Prostate gland (tissue), 2 donors: ENCODE data around the gene NSG1.

DNA sequence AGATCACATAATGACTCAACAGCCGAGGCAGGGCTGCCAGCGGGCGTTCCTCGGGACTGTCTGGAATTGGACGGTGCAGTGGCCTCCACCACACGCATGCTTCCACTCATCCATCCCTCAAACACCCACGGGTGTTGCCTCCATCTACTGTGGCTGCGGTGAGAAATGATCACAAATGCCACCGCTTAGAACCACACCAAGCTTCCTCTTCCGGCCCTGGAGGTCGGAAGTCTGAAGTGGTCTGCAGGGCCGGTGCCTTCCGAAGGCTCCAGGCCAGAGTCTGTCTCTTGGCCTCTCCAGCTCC lies 6.8 kb upstream of the ADRA2C start:
- PRO-cap = no peak
- RAMPAGE, long total RNA, 2 experiments = no peak in any of the 2 experiments

DNA sequence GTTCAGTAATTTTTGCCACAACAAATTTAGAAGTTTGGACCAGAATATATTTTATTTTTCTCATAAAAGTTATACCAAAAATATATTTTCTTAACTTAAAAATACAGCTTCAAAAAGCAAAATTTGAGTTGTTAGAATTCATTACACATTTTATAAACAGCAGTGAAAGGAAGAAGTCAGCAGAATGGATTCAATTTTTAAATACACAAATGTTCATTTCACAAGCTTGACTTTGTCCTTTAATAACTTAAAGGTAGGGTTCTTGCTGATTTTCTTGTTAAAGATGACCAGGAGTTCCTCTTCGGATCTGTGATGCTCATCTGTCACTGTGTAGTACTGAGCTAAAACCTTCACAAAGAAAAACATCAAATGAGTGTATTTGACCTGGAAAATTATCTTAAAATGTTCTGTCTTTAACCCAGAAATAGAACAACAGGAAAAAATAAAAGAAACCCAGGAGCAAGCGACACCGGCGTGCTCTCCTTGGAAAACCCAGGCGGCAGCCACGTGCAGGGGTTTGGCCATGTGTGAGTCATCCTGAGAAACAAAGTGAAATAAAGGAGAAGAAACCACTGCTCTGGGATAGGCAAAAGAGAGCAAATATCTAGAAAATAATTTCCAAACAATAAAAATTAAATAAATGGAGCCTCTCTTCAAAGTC lies 19.8 kb upstream of the TMEM128 start:
- PRO-cap = no peak
- RAMPAGE, long total RNA, 2 experiments = no peak in any of the 2 experiments

DNA sequence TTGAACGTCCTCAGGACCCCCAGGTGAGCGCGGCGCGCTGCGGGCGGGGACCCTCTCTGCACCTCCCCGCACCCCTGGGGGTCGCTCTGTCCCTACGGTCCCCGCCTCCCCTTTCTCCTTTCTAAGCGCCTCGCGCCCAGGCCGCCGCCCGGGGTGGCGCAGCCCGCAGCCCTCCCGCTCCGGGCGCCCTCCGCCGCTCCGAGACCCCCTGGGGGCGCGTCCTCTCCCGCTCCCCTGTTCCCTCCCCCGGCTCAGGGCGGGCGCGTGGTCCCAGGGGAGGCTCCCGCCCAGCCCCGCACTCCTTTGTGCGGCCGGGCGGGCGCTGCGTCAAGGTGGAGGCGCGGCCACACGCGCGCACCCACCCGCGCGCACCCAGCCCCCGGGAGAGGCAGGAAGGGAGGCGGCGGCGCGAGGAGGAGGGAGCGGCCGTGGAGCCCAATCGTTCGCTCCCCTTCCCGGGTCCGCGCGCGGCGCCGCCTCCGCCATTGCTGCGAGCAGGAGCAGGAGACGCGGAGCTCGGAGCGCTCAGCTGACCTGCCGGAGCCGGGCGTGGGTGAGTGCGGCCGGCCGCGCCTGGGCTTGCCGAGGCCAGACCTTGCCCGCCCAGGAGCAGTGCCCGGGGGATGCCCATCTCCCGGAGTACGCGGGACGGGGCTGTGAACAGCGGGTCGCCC lies at the start of gene NSG1:
NSG1 (plus strand) TSS at position 482 of the 674 bp plus-strand sequence.
- PRO-cap = bidirectional peak, plus-strand start at position 385 of the sequence, minus-strand start at position 305 of the sequence
- RAMPAGE, long total RNA, 2 experiments = start-site peak on the plus strand in 1 of 2 experiments, centred at position 451 of the sequence, 571 reads per replicate

GRCh38 chr4:4387635-4388326 lies 879 bp downstream of the NSG1 start:
- PRO-cap = no peak
- RAMPAGE, long total RNA, 2 experiments = no peak in any of the 2 experiments

GRCh38 chr4:4444200-4444874 lies 57.4 kb downstream of the NSG1 start:
- PRO-cap = no peak
- RAMPAGE, long total RNA, 2 experiments = no peak in any of the 2 experiments

GRCh38 chr4:4472399-4472641 lies 69.5 kb downstream of the STX18 start:
- PRO-cap = no peak
- RAMPAGE, long total RNA, 2 experiments = no peak in any of the 2 experiments

DNA sequence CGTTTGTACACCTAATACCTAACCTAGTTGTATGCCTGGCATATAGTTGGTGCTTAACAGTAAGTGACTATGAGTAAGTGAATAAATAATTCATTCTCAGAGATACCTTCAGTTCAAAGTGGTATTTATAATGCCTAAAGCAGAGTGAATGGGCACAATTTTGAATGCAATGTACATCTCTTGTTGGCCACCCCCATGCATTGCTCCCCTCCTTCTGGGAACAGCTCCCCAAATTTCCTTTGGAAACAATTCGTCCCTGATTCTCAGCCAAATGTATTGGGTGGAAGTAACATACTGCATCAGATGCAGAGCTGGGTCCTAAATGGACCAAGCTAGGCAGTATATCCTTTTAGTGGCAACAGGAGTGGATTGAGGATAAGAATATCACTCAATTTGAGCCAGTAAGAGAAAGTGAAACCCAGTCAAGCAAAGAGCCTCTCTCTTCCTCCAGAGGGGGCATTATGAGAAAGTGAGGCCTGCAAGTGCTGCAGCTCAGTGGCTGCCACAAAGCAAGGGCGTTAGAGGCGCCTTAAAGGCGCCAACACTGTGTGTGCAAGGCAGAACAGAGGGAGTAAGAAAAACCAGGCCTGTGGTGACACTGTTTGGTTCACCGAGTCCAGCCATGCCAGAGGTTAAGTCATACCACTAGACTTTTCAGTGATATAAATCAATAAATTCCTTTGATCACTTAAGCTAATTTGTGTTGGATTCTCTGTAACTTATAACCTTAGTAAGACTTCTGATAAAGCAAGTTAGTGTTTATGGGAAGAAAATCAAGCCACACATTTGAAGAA lies 17.6 kb downstream of the STX18 start:
- PRO-cap = no peak
- RAMPAGE, long total RNA, 2 experiments = no peak in any of the 2 experiments

- PRO-cap = no peak
- RAMPAGE, long total RNA, 2 experiments = no peak in any of the 2 experiments
Measured at GRCh38 chr4:5418741-5419242, 289.6 kb downstream of the EVC2 start.

GRCh38 chr4:5640332-5640964 lies 67.9 kb downstream of the EVC2 start:
- PRO-cap = no peak
- RAMPAGE, long total RNA, 2 experiments = start-site peak on the minus strand in 1 of 2 experiments, at chr4:5640835-5640892 at its widest, 7 reads per replicate

DNA sequence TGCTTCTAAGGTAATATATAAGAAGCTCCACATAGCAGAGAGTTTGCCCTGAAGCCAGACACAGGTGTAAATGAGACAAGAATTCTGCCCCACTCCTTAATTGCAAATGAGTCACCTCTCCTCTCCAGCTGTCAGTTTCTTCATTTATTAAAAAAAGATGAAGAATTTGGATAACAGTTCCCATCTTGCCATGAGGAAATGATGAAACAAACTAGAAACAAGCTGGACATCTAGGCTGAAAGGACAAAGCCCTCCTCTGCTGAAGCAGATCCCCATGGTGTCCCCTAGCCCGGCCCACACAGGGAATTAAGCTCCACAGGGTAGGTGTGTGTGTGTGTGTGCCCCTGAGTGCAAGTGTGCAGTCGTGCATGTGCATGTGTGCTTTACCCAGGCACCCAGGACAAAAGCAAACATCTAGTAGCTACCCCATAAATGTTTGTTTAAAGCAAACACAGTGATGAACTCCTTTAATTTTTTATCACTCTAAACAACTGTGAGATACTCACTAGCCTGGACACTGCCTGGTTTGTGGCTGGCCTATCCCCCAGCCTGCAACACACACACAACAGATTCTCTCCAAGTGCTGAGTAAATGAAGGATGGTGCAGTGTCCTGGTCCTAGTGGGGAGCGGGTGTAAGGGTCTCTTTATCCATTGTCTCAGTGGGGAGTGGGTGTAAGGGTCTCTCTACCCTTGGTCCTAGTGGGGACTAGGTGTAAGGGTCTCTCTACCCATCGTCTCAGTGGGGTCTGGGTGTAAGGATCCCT lies 853 bp upstream of the EVC start:
- PRO-cap = unidirectional peak, minus-strand start at position 358 of the sequence
- RAMPAGE, long total RNA, 2 experiments = no peak in any of the 2 experiments

DNA sequence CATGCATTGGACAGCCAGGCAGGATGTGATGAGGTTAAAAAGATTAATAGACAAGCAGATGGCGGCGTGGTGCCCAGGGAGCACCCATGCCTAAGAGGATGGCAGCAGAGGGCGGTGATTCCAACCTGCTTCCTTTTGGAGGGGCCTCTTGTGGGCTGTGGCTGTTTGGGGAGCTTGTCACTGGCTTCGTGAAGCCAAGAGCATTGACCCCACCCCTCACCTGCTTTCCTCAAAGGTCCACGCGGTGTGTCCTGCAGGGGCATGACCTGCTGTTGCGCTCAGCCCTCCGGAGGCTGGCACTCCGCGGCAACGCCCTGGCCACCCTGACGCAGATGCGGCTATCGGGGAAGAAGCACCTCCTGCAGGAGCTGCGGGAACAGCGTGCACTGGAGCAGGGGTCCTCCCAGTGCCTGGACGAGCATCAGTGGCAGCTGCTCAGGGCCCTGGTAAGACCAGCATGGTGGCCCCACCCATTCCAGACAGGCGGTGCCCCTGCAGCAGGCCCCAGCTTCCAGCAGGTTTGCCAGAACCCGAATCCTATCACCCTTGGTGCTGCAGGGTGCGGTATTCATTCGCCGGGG lies 85.9 kb downstream of the EVC start:
- PRO-cap = no peak
- RAMPAGE, long total RNA, 2 experiments = start-site peak on the plus strand in 1 of 2 experiments, centred at position 254 of the sequence, 34 reads per replicate

DNA sequence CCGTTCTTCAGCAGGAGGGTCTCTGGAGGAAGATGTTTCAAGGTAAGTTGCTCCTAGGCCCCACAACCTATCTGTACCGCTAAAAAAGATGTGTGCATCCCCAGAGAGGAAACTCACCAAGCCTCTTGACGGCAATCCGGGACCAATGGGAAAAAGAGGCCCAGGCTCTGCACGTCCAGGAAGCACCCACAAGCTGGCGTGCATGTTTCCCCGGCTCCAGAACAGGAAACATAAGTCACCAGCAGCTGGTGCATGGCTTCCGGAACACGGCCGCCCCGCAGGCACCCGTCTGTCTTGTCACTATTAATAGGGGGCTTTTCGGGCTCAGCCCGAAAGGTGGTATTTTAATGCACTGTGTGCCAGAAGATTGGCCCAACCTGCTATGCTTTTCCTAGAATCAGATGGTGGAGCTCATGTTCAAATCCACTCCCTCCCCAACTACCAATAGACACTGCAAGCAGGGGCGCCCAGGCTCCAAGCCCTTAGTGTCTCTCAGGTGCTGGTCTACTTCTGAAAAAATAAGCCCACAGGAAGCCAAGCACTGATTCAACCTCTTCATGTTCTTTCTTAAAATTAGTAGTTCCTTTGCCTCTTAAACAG lies 22.1 kb downstream of the CRMP1 start:
- PRO-cap = no peak
- RAMPAGE, long total RNA, 2 experiments = no peak in any of the 2 experiments

- PRO-cap = no peak
- RAMPAGE, long total RNA, 2 experiments = no peak in any of the 2 experiments
Measured at GRCh38 chr4:6177853-6178365, 22.4 kb downstream of the JAKMIP1 start.

- PRO-cap = no peak
- RAMPAGE, long total RNA, 2 experiments = no peak in any of the 2 experiments
Measured at GRCh38 chr4:6276193-6276910, 6.7 kb downstream of the WFS1 start.

- PRO-cap = no peak
- RAMPAGE, long total RNA, 2 experiments = no peak in any of the 2 experiments
Measured at GRCh38 chr4:6664675-6665010, 9.2 kb upstream of the ENSG00000170846 start.

DNA sequence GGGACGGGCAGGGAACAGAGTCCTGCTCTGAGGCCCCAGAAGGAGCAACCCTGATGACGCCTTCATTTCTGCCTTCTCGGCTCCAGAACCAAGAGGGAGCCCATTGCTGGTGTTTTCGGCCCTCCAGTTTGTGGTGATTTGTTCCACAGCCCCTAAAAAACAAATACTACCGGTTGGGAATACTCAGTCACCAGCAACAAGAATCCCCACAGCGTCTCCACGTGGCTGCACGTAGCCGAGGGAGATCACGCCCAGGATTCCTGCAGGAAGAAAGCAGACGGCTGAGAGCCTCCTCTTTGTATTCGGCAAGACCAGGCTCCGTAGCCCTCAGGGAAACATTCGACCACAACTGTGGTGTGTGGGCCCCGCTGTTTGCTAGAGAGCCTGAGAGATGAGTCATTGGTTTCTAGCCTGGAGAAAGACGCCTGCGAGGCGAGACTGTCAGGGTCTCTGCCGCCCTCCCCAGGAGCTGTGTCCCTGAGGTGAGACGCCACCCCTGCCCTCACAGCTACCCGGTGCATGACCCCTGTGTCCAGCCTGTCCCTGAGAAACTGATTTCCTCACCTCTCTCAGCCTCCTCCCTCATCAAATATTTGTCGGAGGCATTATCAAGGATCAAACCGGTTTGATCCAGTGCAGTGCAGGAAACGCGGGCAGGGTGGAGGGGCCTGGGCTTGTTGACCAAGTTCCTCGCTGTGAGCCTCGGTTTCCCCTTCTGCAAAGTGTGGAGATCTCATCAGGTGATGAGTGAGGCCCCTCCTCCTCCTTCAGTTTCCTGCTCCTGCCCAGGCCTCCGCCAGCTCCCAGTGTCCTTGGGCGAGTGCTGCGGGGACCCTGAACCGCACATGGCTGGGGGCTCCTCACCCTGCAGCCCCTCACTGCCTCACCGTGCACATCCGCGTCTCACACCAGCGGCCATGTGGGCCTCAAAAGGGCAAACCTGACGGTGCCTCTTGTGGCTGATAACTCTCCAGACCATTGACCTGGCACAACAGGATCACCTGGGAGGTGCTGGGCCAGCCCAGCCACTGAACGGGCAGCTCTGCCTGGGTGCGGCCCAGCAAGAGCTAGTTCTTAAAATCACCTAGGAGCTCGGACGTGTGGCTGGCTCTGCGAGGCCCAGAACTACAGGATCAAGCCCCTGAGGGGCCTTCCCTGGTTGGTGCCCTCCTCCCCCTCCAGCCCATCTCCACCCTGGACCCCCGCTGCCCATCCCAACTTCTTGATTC lies 4.5 kb upstream of the S100P start:
- PRO-cap = no peak
- RAMPAGE, long total RNA, 2 experiments = no peak in any of the 2 experiments

GRCh38 chr4:6753004-6753498 lies 29.5 kb upstream of the KIAA0232 start:
- PRO-cap = no peak
- RAMPAGE, long total RNA, 2 experiments = no peak in any of the 2 experiments

DNA sequence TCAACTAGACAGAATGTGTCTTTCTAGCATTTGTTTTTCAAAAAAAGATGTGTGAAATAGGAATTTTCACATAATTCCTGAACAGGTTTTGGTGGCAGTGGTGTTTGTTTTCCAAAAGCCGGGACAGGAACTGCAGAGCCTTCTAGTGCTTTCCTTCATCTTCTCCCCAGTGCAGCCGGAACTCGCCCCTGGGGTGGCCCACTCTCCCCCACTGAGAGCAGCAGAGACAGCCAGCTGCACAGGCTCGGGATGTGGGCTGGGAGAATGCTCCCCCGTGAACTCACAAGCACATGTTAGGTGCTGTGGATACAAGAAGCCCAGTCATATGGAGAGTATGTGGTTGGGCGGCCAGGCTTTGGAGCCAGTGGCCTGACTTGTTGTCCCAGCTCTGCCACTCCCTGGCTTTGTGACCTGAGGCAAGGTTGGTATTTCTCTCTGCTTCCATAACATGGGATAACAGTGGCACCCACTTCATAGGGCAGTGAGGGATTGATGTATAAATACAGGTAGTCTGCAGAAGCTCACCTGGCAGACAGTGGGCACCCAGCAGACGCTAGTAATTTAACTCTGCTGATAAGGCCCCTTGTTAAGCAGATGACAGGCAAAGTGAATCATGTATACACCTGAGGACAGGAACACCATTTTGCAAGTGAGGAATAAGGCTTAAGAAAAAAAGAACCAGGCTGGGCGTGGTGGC lies 9.4 kb upstream of the KIAA0232 start:
- PRO-cap = no peak
- RAMPAGE, long total RNA, 2 experiments = no peak in any of the 2 experiments

DNA sequence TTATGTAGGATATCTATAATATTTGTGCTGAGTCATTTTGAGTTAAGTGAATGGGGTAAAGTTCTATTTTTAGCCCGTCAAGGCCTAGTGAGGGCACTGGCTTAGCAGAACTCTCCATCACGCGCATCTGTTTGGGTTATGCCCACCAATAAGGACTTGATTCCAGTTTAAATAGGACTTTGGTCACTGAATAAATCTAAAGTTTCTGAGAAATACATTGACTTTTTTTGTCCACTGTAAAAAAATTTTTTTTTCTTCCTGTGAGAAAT lies 53.6 kb upstream of the TBC1D14 start:
- PRO-cap = no peak
- RAMPAGE, long total RNA, 2 experiments = no peak in any of the 2 experiments

GRCh38 chr4:6861793-6862549 lies 47.7 kb upstream of the TBC1D14 start:
- PRO-cap = no peak
- RAMPAGE, long total RNA, 2 experiments = no peak in any of the 2 experiments